Peritoneum (tissue), 1 donor: Measurements from ENCODE around the genes SLC10A6, HSD17B13 and NUDT9.

DNA sequence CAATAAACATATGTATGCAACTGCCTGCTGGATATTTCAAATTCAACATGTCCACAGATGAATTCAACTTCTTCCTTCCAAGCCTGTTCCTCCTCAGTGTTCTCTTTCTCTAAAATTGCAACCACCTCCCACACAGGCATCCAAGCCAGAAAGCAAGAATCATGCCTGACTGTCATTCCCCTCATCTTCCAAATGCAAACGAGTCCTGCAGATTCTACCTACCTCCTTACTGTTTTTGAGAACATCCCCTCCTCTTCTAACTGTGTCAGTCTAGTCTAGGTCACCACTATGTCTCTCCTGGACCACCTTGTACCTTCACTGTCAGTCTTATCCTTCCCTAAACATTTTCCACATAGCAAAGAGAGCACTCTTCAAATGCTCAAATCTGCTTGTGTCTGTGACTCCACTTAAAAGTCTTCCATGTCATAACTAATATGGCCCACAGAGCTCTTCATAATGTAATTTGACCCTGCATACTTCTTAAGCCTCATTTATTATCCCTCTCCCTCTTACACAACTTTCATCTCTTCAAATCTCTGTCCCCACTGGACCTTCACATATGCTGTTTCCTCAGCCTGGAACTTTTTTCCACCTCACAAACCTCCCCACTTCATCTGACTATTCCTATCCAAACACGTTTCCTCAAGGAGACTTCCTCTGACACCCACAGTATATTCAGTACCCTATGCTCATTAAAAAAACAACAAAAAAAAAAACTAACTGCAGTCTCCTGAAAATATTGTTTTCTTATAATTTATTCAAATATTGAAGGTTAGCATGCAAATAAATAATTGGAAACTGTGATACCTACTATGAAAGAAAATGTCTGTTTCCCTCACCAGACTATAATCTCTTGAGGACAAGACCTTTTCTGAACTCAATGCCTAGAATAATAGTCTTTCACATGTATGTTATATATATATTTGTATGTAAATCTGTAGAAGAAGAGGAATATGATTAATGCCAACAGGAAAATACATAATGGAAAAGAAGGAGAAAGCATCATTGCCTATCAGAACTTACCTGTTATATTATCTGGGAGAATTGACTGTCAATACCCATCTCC lies 25.5 kb downstream of the MAPK10 start:
- PRO-cap: no peak

DNA sequence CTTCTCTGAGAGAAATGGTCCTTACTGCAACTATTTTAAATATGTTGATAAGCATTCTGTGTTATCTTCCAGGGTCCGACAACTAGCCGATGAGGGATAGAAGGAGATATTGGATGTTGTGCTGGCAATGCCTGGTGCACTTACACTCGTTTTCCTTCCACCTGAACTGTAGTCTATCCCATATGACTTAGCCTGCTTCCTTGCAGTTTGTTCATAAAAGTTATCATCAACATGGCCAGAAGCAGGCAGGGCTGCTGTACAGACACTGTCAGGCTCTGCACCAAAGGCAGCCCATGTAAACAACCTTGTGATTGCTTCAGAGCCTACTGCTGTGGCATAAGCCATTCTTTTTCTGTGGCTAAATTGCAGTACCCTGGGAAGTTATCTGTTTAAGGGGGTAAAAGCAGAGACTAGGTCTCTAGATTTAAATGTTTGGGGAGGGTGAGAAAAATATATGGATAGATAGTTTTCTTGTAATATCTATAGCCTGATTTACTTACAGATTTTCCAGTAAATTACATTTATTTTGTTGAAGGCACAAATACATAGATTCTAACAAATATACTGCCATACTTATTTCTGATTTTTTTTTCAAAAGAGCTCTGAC lies 1.5 kb downstream of the MAPK10 start:
- PRO-cap: no peak

- PRO-cap: no peak
Observed at GRCh38 chr4:86452870-86453913, 93.3 kb upstream of the MAPK10 start.

DNA sequence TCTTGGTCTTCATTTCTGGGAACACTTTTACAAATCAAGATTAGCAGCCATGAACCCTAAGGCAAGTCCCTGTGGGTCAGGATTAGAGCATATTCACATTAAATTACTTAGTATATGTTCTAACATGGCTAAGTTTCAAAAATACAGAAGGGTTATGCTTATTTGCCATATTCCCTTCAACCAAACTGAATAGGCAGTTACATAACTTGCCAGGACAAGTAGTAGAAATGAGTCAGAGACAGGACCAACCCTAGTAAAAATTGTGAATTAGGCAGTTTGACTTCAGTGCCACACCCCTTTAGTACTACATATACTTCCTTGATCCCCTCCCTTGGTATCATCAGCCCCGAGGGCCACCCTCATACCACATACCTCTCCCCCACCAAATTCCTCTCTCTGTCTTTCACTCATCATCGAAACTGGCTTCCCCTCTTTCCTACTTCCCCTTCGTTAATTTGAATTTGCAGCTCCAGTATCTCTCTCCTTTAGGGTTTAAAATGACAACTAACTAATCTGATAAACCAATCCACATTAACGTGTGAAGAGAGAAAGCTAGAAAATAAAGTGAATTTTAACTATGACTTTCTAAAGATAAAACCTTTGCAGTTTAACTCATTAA lies 8.0 kb upstream of the PTPN13 start:
- PRO-cap: no peak

GRCh38 chr4:86848746-86849871 lies at the start of gene SLC10A6:
TSS of gene SLC10A6 (minus strand) at chr4:86849384.
- PRO-cap: no peak

- PRO-cap: no peak
Observed at GRCh38 chr4:86959074-86960048, 24.6 kb downstream of the AFF1 start.

- PRO-cap: bidirectional peak, plus-strand start at chr4:87007029, minus-strand start at chr4:87006878; unidirectional peak, plus-strand start at chr4:87007233
Observed at GRCh38 chr4:87006501-87007341, 71.9 kb downstream of the AFF1 start.

DNA sequence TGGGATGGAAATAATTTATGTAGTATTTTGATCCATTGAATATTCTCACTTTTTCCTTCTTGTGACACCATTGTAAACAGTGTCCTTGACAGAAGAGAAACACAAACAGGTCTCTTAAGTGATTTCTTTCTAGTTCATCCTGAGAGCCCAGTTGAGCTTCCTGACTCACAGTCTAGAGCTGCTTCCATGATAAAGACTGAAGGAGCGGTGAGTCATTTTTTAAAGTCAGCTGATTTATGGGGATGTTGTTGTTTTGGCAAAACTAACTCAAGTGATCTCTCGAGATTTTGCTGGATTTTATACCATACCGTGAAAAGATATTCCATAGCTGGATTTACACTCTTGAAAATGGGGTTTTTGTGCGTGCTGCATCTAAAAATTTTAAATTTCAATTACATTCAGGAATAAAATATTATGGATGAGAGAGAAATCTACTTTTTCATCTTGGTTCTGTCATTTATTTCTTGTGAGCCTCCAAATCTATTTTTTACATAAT lies 76.9 kb downstream of the AFF1 start:
- PRO-cap: no peak

DNA sequence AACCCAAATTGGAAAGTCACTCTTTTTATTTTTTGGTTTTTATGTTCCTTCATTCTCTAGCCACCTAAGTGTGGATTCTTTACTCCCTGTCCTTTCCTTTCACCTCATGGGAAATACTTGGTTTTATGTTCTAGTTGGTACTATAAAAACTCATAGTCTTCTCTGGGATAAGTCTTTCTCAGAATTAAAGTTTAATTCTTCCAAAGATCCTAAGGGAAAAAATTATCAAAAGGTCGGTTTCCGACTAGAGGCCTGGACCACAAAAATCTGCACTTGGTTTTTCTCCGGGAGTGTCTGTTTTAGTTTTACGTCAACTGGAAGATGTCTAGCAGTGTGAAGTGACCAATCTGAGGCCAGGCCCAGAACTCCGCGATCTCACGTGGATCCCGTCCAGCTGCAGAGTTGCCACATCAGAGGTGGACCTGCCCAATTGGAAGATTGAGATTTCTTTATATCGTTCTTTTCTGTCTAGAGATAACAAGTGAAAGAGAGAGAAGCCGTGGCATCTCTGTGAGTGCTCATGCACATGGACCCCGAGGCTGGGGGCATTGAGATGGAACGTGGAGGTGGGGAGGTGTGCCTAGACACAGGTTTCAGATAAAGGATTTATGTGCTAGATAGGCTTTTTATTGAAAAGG lies 115.7 kb downstream of the AFF1 start:
- PRO-cap: no peak

DNA sequence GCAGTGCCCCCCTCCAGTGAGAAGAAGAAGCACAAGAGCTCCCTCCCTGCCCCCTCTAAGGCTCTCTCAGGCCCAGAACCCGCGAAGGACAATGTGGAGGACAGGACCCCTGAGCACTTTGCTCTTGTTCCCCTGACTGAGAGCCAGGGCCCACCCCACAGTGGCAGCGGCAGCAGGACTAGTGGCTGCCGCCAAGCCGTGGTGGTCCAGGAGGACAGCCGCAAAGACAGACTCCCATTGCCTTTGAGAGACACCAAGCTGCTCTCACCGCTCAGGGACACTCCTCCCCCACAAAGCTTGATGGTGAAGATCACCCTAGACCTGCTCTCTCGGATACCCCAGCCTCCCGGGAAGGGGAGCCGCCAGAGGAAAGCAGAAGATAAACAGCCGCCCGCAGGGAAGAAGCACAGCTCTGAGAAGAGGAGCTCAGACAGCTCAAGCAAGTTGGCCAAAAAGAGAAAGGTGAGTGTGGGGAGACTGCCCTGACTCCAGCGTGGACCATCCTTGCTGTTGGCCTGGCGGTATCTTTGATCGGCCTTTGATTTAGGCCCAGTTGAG lies 105.5 kb downstream of the KLHL8 start:
- PRO-cap: no peak

GRCh38 chr4:87322515-87323292 lies at the start of gene HSD17B13:
TSS of gene HSD17B13 (minus strand) at chr4:87322882.
- PRO-cap: no peak

GRCh38 chr4:87422106-87423307 lies at the start of gene NUDT9:
TSS of gene NUDT9 (plus strand) at chr4:87422573.
- PRO-cap: bidirectional peak, plus-strand start at chr4:87422605, minus-strand start at chr4:87422509

DNA sequence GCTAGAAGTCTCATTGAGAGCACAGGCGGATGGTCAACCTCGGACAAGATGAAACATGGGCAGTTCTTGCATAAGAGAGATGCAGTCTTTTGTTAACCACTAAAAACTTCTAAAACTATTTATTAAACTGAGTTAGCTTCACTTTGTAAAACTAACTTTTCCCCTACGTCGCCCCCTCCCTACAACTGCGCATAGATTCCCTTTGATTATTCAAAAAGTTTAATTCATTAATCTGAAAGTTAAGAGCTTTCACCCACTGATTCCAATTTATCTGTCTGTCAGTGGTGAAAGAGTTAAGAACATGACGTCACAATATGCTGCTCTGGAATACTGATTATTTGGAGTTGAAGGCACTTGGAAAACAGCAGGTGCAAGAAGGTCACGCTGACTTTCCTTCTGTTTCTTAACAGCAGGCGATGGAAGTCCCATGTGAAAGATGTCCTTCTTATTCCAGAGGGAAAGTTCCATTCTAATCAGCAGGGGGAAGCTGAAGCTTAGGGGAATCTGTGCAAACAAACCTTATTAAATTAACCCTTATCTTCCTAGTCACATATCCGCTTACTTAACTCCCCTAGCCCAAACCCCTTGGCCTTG lies 29.7 kb downstream of the DMP1 start:
- PRO-cap: no peak

- PRO-cap: no peak
Observed at GRCh38 chr4:87716221-87716932, 66.3 kb downstream of the DMP1 start.

GRCh38 chr4:87864402-87864721 lies 31.6 kb downstream of the MEPE start:
- PRO-cap: no peak

DNA sequence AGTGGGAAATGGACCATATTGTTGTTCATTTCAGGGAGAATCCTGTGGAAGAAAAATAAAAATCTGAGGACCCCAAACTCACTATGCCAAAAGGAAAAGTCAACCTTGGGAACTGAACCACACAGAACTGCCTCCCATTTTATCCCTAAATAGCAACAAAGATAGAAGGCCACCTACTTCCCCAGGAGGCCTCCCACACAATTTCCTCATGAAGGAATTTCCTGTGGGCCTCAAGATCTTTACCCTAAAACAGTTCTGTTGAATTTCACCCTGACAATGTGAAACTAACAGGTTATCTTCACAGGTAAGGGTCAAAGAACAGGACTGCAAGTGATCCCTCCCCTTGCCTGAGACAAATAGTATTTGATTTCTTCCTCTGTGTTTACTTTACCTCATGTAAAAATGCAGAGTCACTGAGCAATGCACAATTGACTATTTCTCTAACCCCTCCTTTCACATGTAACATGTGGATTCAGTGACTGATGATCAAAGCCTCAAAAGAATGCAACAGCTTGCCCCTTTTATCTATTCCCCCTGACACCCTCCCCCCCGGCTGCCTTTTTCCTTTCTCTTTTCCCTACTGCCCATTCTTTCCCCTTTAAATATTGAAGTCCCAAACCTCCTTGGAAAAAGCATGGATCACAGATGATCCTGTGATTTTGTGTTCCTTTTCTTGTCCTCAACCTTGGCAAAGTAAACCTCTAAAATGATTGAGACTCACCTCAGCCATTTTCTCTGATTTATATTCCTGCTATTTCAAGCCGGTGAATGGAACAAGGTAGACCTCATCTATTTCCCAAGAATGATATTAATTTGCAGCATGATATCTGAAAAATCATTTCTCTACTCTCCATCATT lies 33.4 kb downstream of the MEPE start:
- PRO-cap: no peak

DNA sequence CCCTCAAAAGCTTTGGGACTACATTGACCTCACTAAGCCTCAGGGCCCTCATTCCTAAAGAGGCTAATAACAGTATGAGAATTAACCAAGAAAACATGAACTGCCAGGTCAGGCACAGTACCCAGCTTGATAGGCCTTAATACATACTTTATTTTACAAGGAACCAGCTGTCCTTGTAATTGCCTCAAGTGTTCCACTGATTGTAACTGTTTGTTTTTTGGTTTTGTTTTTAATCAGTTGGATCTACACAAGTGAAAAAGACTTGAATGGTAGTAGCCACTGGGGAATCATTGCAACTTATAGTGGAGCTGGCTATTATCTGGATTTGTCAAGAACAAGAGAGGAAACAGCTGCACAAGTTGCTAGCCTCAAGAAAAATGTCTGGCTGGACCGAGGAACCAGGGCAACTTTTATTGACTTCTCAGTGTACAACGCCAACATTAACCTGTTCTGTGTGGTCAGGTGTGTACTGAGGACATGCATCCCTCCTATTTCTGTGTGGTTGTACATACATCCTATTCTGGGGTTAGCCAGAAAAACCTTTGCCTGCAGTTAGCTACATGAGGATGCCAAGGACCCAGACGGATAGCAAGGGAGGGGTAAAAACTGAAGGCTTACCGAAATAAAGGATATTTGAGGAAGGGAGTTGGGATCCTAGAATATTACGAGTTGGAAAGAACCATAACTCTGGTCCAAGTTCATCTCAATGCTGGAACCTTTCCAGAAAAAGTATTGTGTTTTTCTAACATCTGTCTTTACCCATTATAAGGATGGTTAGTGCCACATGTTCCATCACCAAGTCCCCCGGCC lies 35.8 kb downstream of the PKD2 start:
- PRO-cap: no peak

DNA sequence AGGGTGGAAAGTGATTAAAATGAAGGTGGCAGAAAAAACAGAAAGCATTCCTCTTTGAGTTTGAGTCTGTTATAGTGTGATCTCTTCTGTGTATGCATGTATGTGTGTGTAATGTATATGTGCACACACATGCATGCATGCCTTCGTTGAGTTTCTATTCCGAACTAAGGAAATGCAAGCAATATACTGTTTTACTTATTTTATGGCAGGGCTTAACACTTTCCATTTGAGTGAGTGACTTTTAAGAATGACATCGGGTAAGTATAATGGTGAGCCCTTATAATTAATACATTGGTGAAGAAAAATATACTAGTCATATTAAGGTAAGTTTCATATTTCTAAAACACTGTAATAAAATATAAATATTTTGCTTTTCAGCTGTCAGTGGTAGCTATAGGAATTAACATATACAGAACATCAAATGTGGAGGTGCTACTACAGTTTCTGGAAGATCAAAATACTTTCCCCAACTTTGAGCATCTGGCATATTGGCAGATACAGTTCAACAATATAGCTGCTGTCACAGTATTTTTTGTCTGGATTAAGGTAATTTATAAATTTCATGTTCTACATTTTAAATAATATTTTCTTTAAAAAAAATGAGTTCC lies 44.3 kb downstream of the PKD2 start:
- PRO-cap: no peak

DNA sequence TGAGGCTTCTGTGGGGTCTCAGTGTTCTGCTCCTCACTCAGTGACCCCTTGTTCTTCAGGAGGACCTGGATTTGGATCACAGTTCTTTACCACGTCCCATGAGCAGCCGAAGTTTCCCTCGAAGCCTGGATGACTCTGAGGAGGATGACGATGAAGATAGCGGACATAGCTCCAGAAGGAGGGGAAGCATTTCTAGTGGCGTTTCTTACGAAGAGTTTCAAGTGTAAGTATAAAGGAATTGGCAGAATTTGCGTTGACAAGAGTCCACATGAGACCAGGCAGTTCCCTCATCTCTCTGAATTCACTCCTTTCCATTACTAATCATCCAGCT lies 60.4 kb downstream of the PKD2 start:
- PRO-cap: no peak

GRCh38 chr4:88110791-88111219 lies 47.6 kb downstream of the ABCG2 start:
- PRO-cap: no peak